GM12892 (cell line): ENCODE measurements around the genes OR1J2, RC3H2, ZBTB6 and ZBTB26.

DNA sequence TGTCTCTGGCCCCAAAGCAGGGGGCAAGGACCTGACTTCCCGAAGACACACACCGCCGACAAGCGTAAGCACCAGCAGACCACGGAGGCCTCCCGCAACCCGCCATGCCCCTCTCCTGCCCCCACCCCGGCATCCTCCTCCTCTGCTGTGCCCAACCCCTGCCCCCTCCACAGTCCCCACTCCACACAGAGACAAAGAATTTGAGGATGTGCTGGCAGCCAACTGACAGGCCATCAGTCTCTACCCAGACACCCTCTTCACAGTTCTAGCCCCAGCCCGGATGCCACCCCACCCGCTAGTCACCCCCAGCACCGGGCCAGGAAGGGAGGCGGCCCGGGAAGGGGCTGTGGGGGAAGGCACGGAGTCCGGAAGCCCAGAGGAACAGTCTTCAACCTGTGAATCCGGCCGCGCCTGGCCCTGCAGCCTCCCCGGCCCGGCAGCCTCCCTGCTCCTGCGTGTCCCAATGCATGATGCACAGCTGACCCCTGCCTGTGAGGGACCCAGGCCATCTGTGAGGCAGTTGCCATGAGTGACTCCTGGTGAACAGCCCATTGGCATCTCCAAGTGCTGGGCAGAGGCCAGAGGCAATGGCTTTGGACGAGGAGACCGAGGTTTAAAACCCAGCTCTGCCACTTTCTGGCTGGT, 31.2 kb downstream of the NDUFA8 start:
- RRBS: 4% methylated on average over 3 of the region's 23 CpGs

DNA sequence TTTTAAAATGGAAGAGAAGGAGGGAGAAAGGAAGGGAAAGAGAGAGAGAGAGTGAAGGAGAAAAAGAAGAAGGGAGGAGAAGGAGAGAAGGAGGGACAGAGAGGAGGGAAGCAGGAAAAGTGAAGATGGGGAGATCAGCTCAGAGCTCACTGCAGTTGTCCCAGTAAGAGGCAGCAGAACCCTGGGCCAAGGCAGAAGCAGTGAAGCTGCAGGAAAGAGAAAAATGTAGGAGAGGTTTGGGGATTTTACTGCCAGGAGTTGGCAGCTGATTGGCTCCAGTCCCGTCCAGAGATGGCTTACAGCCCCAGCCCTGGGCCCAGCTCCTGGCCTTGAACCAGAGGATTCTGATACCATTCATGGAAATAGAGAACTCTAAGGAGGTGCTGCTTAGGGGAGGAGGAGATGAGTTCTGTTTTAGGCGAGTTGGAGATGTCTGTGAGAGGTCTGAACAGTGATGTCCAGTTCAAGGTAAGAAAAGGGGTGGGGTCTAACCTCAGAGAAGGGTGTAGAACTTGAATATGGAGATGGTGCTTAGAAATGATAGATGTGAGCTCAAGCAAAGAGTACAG, 4.6 kb downstream of the MORN5 start:
- RRBS: no CpG with 5 or more reads among the region's 2 CpGs

- RRBS: no CpG with 5 or more reads among the region's 13 CpGs
These were observed 656 bp downstream of the RBM18 start for GRCh38 chr9:122263948-122264420.

- RRBS: no CpG with 5 or more reads among the region's 7 CpGs
These were observed at the start of gene OR1J2 for GRCh38 chr9:122510433-122510941. OR1J2 (plus strand) TSS chr9:122510802.

DNA sequence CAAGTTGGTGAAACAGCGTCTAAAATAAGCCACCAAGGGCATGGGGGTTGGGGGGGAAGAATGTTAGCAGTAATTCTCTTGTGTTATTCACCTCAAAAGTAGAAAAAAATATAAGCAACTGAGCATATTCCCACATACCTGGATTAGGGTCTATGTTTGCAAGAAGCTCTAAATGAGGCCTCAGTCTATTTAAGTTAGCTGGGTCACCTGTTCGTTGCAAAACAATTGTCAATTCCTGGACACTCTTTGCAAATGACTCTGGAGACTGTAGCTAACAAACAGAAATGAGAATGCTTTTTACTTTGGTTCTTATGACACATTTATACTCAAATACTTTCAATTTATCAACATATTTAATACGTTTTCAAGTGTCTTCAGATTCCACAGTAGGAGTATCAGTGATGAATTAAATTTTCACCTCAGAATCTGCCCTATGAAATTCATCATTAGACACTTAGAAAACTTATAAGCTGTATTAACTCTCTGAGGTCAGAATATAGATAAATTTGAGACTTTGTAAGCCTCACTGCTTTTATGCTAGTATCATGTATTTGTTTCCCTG, 25.2 kb downstream of the RC3H2 start:
- RRBS: no CpG with 5 or more reads among the region's 3 CpGs

DNA sequence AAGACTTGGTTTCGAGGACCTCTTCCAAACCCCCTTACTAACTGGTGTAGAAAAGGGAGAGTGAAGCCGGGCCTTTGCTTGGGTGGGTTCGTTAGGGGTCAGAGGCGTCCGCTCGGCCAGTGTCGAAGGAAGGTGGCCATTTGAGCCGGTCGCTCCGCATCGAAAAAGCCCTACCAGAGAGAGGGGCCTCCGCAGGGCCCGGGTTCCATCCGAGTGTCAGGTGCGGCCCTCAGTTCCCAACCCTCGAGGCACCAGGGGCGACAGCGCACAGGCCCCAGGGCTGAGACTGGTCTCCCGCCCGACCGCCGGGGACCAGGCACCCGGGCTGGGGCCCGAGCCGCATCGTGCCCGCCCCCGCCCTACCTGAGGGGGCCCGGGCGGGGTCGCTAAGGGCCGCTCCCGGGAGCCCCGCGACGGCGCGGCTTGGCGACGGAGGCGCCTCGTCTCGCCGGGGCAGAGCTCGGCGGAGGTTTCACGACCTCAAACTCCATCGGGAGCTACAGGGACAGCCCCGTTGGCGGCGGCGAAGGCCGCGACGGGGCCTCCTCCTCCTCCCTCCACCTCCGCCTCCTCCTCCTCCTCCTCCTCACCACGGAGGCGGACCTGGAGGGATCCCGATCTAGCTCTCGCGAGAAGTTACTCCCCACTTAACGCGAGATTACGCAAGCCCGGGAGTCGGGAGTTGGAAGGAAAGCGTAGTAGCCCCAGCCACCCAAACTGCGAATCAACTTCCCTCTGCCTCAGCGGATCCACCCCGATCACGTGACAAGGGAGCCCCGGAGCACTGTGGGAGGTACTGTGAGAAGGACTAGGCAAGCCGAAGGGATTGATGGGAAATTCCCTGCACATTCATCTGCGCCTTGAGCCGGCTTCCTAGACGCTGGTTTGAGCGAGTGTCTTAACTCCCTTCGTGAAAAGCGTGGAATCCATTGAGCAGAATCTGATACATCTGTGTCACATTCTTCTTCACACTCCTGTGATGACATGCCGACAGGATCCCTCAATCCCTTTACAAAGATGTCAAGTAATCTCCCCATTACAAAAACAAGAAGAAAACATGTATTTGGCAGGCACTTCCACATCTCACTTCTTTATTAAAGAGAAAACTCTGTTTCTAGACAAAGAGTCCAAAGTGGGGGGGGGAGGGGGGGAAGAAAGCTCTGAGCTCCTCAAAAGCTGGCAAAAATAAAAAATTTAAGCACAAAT, at the start of gene RC3H2:
TSS of gene RC3H2 (minus strand) at position 613 of the 1,206 bp plus-strand sequence.
- RRBS: 1% methylated on average over 32 of the region's 80 CpGs

GRCh38 chr9:122910920-122911436, 2.1 kb downstream of the ZBTB6 start:
- RRBS: no CpG with 5 or more reads among the region's 8 CpGs

DNA sequence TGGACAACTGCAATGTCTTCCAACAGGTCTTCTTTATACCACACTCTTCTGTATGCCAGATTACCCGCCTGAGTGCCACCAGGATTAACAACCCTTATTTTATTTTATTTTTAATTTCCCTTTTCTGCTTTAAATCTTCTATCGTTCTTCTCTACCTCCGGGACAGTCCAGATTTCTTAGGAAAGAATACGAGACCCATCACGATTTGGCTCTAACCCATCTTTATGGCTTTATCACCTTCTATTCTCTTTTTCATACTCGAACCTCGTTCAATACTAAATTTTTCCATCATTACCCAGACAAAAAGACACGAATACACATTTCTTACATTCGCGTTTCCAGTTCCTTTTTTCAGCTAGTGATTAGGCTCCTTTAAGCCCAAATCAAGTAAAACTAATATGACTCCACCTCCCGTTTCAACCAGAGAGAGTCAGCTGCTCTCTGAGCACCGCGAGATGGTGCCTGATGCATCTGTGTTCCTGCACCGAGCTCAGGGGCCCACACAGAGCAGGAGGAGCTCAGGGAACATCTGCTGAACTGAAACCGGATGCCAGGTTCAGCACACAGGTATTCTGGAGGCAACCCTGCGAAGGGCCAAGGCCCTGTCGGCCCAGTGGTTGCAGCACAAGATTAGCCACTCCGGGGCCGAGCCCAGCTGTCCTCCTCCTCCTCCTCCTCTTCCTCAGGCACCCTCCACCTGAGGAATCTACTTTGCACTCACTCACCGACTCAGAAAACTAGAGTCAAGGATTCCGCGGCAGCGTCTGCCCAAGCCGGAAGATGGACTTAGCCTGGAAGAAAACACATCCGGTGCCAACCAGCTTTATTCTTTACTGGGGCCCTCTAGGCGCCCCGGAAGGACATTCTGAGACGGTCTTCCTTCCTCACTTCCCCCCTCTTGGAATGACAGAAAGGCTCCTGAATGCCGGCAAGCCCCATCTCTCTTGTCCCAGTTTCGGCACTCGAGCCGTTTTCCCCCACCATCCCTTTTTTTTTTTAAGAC, at the start of gene ZBTB6:
TSS of gene ZBTB6 (minus strand) at position 798 of the 1,003 bp plus-strand sequence.
- RRBS: 0% methylated on average over 1 of the region's 32 CpGs

- RRBS: 2% methylated on average over 11 of the region's 49 CpGs
These were observed at the start of gene ZBTB26 for GRCh38 chr9:122930972-122931859. ZBTB26 (minus strand) TSS chr9:122931512.

DNA sequence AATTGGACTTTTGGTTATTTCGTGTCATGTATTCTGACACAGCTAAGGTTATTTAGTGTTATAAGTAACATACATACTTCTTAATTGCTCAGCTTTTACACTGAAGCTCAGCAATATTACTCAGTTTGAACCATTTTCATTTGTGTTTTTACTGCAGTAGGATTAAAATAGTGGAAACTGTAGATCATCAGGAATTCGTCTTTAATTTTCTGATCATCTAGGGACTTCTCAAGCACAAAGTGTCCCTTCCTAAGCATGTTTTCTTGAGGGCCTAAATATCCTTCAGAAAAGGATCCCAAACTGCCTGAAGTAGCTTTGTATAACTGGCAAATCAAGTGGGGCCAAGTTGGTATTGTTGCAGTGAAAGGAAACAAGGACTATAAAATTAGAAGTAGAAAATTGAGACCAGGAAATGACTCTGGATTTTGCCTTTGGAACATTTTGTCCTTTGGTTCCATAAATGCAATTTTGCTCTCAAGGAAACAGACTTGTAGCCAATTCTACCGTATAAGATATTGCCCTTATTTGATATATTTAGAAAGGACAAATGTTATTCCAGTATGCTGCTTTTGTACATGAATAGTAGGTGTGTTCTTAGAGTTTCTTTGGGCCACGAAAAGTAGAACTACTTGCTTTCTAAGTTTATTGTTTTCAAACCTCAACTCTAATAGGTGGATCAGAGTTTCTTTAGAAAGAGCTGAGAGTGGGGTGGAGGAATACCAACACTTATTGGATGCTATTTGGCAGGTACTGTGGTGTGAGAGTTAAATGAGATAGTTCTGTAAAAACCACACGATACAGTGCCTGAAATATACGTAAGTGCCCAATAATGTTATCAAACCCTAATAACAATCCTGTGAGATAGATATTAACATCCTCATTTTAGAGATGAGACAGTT, 34.4 kb downstream of the RABGAP1 start:
- RRBS: no CpG with 5 or more reads among the region's 6 CpGs

- RRBS: no CpG with 5 or more reads among the region's 3 CpGs
These were observed 3.4 kb downstream of the GPR21 start for GRCh38 chr9:123036692-123037415.

GRCh38 chr9:123194341-123194911, 74.0 kb downstream of the STRBP start:
- RRBS: no CpG with 5 or more reads among the region's 1 CpG

- RRBS: no CpG with 5 or more reads among the region's 1 CpG
These were observed 126.7 kb downstream of the CRB2 start for GRCh38 chr9:123482664-123483215.

GRCh38 chr9:123757449-123758426, 172.2 kb downstream of the DENND1A start:
- RRBS: no CpG with 5 or more reads among the region's 10 CpGs

- RRBS: 17% methylated on average over 1 of the region's 26 CpGs
These were observed 33.5 kb downstream of the LHX2 start for GRCh38 chr9:124045001-124045457.

GRCh38 chr9:124342552-124343470, 72.4 kb downstream of the PSMB7 start:
- RRBS: 96% methylated on average over 2 of the region's 33 CpGs

GRCh38 chr9:124371736-124372547, 43.3 kb downstream of the PSMB7 start:
- RRBS: no CpG with 5 or more reads among the region's 4 CpGs

DNA sequence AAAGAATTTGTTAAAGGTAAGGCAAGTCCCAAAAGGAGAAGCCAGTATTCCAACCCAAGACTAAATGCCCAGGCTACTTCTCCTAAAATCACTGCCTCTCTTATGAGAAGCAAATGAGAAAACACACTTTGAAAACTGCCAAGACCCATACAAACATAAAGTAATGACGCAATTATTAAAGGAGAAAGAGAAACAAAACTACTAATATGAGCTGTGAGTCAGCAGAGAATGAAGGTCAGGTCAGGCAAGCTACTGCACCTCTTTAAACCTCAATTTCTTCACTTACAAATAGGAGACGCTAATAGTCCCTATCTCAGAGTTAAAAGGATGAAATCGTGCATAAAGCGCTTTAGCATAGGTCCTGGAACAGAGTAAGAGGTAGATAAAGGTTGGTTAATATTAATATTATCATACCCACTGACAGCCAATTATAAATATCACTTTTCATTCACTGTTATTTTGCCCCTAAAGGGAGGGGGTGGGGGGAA, 3.7 kb downstream of the PSMB7 start:
- RRBS: no CpG with 5 or more reads among the region's 4 CpGs